Mesenteric fat pad (tissue), 1 donor: ENCODE measurements around the genes NPBWR2 and PCMTD2.

DNA sequence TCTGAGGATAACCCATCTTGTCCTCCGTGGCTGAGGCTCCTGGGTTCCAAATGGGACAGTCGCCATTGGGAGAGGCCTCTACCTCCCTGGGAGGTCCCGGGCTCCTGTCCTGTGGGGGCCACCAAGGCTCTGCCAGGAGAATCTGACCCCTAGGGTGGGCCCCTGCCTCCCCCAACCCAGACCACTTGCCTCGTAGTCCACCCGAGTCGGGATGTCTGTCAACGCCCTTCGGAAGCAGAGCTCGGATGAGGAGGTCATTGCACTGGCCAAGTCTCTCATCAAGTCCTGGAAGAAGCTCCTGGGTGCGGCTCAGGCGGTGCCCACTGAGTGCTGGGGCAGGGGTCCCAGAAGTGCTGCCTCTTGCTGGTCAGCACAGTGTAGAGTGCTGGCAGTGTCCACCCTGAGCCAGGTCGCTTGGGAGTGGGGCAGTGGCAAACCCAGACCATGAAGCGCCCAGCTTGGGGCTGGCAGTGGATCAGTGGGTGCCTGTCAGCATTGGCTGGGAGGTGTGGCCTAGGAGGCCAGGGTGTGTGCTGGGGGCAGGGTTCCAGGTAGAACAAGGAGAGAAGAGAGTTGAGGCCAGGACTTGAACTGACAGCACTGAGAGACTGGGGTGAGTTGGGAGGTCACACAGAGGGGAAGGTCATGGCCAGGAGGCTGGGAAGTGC lies 3.9 kb downstream of the TCEA2 start:
- PRO-cap = no peak

DNA sequence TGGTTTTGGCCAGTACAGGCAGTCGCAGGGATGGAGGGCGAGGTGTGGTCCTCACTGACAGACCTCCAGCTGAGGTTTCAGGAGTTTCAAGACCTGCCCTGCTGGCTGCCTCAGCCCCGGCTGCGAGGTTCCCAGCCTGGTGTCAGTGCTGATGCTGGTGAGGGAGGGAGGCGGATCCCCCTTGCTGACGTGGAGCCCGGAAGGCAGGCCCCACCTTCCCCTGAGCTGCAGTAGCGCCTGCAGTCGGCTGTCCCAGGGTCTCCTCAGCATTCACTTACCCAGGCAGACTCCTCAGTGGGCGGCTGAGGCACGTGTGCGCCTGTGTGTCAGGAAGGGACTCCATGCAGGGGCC lies at the start of gene NPBWR2:
Gene NPBWR2 (minus strand): TSS at position 156 of the 352 bp plus-strand sequence.
- PRO-cap = no peak

- PRO-cap = no peak
Measured at GRCh38 chr20:64213798-64214156, 41.8 kb upstream of the PCMTD2 start.

GRCh38 chr20:64224228-64224965 lies 31.2 kb upstream of the PCMTD2 start:
- PRO-cap = no peak

GRCh38 chr20:64254832-64255898 lies at the start of gene PCMTD2:
Gene PCMTD2, plus strand, starts transcription at chr20:64255748.
- PRO-cap = bidirectional peak, plus-strand start at chr20:64255727, minus-strand start at chr20:64255670